Caco-2 (cell line): ENCODE measurements around a stretch of chr1.

DNA sequence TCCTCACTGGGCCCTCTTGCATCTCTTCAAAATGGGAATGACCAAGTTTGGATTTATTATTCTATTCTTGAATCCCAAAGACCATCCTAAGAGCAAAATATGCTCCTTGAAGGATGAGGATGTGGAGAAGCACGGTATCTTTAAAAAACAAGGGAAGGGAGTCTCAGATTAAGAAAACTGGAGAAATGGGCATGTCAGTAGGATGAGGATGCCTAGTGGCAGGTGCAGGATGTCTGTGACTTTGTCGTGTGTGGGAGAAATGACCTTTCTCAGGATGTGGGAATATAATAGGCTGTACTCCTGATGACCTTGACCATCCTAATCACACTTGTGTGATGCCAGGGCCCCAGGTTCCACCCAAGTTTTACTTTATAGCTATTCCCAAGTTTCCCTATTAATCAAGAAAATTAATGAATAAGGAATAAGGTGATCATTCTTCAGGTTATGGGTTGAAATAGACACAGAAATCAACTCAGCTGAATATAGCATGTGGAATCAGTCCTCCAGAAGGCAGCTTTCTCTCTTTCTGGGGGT is 12.9 kb downstream of the C1orf116 start:
- PRO-cap = no peak
- RRBS = no CpG with 5 or more reads among the region's 2 CpGs

- PRO-cap = no peak
- RRBS = no CpG with 5 or more reads among the region's 5 CpGs
Measured at GRCh38 chr1:207021006-207021215, 11.6 kb downstream of the C1orf116 start.

- PRO-cap = no peak
- RRBS = no CpG with 5 or more reads among the region's 18 CpGs
Measured at GRCh38 chr1:207021542-207022672, 10.6 kb downstream of the C1orf116 start.

GRCh38 chr1:207024745-207025899 is 7.4 kb downstream of the C1orf116 start:
- PRO-cap = bidirectional peak, plus-strand start at chr1:207025260, minus-strand start at chr1:207024998
- RRBS = 93% methylated on average over 2 of the region's 17 CpGs

- PRO-cap = bidirectional peak, plus-strand start at chr1:207030939, minus-strand start at chr1:207030627
- RRBS = no CpG with 5 or more reads among the region's 4 CpGs
Measured at GRCh38 chr1:207030401-207030788, 2.2 kb downstream of the C1orf116 start.

DNA sequence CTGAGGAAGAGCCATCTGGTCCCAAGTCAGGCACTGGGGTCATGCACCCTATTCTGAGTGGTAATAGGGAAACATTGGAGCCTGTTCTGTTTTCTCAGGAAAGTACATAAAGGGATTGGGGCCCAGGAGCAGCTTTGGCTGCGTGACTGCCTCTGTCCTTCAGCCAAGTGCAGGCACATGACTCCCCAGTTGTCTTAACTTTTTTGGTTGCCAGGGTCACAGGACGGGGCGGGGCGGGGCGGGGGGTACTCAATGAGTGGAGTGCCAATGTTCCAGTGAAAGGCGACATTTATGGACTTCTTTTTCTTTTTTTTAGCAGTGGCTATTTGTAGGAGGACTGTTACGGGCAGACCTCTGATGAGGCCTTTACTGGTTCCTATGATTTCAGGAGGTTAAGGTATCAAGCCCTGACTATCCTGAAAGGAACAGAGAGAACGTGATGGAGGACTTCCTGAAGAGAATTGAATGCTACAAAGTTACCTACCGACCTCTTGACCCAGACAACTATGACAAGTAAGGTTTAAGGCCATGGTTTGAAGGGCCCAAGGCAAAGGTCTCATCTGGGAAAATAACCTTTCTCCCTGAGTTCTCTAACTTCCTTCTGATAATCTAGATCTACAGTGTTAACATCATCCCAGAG is 11.7 kb downstream of the PFKFB2 start:
- PRO-cap = no peak
- RRBS = no CpG with 5 or more reads among the region's 9 CpGs

GRCh38 chr1:207101979-207102639 is 1.9 kb upstream of the C4BPA start:
- PRO-cap = no peak
- RRBS = no CpG with 5 or more reads among the region's 6 CpGs

- PRO-cap = bidirectional peak, plus-strand start at chr1:207240893, minus-strand start at chr1:207240874
- RRBS = no CpG with 5 or more reads among the region's 1 CpG
Measured at GRCh38 chr1:207240766-207241093, 80.7 kb upstream of the CD55 start.

- PRO-cap = no peak
- RRBS = no CpG with 5 or more reads among the region's 3 CpGs
Measured at GRCh38 chr1:207334865-207335566, 13.5 kb downstream of the CD55 start.

- PRO-cap = no peak
- RRBS = no CpG with 5 or more reads among the region's 4 CpGs
Measured at GRCh38 chr1:207414574-207415212, 39.4 kb upstream of the CR2 start.

GRCh38 chr1:207762249-207762976 is 10.6 kb downstream of the CD46 start:
- PRO-cap = no peak
- RRBS = no CpG with 5 or more reads among the region's 15 CpGs

DNA sequence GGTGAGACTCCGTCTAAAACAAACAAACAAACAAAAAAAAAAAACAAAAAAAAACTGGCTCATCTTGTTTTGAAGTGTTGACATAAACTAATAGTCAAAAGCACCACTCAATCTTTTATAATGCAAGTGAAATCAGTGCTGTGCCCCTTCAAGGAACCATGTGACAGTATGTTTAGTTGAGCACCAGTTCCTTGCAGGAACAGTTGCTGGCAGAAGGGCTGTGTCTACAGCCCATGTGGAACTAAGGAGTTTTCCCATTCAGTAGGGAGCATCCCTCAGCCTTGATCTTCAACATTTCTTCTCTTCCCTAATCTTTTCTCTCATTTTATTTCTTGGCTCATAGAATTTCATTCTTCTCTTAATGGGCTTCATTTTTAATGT is 49.1 kb downstream of the CD46 start:
- PRO-cap = no peak
- RRBS = no CpG with 5 or more reads among the region's 1 CpG

GRCh38 chr1:207807326-207808718 is 56.0 kb downstream of the CD46 start:
- PRO-cap = no peak
- RRBS = no CpG with 5 or more reads among the region's 21 CpGs

DNA sequence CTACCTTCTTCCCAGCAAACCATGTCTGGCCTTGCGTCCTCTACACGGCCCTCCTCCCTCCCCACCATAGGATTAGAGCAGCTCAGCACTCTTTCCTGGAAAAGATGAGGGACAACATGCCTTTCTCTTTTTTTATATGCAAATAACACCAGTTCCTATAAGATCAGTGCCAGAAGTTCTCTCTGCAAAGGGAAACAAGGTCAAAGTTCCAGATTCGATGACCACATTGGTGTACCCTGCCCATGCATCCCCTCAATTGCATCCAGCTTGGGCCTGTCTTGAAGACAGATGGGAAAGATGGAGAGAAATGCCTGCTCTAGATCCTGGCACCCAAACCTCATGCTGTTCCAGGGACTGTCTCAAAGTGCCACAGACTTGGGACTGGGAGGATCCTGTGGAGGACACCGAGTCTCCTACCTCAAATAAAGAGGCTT is 57.2 kb downstream of the CD46 start:
- PRO-cap = no peak
- RRBS = no CpG with 5 or more reads among the region's 4 CpGs

GRCh38 chr1:207810795-207811458 is 59.1 kb downstream of the CD46 start:
- PRO-cap = no peak
- RRBS = no CpG with 5 or more reads among the region's 8 CpGs

DNA sequence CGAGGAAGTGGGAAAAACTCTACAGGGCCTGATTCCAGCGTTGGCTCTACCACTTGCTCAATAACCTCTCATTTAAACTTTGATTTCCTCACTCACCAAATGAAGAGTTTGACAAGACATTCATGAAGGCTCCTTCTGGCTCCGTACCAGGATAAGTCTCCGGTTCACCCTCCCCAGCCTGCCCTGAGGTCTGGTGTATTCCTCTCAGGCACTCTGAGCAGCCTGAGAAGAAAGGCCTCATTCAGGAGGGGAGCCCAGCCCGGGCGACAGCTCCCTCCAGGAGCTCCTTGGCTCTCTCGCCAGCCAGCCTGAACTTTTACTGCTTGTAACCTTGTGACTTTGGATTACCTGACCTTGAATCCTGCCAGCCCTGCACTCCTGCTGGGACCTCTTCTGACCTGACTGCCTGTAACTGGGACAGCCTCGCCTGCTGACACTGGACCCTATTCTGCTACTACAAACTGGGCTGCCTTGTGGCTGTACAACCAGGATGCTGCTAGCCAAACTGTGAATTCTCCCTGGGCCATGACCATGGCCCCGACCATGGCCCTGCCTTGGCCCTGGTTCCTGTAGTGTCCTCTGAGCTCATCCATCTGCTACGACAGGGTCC is 65.8 kb downstream of the CD34 start:
- PRO-cap = no peak
- RRBS = 90% methylated on average over 2 of the region's 10 CpGs

- PRO-cap = no peak
- RRBS = no CpG with 5 or more reads among the region's 8 CpGs
Measured at GRCh38 chr1:207872762-207873621, 37.9 kb downstream of the CD34 start.

DNA sequence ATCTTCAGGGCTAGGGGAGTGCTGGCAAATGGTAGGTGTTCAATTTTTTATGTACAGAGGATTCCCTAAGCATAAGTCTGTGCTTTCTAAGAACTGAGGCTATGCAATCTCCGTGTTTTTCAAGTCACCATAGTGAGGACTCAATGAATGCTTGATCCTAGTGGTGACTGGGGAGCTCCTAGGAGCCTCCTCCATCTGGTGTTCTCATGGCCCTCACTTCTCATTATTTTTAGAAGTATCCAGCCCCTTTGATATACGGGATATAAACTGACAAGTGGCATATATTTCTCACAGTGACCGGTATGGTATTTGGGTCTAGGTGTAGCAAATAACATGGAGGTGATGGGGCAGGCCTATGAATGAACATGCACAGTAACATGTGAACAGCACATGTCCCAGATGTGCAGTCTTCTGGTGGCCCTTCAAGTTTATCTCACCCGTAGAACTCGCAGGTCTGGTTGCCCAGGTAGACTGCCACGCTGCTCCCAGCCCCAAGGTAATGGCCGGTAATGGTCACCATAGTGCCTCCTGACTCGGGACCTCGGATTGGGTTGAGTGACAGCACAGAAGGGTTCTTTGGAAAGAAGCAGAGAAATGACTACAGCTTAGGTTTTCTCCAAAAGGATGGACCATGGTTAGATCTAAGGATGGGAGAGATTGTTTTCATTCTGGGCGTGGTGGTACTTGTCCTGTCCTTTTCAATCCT is 141.1 kb upstream of the CD34 start:
- PRO-cap = no peak
- RRBS = no CpG with 5 or more reads among the region's 10 CpGs

GRCh38 chr1:208198129-208198747 is 45.9 kb downstream of the PLXNA2 start:
- PRO-cap = no peak
- RRBS = no CpG with 5 or more reads among the region's 11 CpGs

DNA sequence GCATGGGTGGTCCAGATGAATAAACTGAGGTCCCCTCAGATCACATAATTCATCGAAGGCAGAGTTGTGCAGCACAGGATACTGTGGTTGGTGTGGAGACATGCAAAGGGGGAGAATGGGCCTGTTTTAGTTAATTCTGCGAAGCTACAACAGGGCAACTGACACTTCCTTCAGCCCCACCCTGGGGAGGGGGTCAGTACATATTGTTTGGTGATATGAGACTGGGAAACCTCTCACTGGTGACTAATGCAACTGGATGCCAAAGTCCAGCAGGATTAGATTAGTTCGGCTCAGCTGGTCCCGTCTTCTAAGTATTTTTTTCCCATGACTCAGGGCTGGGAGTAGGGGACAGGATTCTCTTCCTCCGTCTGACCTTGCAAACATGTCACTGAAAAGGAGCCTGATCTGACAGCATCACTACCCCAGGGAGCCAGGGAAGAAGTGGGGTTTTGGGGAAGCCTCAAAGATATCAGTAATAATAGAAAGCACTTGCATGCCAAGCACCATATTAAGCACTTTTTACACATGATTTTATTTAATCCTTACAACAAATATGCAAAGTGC is 42.9 kb downstream of the PLXNA2 start:
- PRO-cap = no peak
- RRBS = no CpG with 5 or more reads among the region's 5 CpGs